Frontal cortex (tissue), 2 donors: ENCODE results near the gene HACD2.

DNA sequence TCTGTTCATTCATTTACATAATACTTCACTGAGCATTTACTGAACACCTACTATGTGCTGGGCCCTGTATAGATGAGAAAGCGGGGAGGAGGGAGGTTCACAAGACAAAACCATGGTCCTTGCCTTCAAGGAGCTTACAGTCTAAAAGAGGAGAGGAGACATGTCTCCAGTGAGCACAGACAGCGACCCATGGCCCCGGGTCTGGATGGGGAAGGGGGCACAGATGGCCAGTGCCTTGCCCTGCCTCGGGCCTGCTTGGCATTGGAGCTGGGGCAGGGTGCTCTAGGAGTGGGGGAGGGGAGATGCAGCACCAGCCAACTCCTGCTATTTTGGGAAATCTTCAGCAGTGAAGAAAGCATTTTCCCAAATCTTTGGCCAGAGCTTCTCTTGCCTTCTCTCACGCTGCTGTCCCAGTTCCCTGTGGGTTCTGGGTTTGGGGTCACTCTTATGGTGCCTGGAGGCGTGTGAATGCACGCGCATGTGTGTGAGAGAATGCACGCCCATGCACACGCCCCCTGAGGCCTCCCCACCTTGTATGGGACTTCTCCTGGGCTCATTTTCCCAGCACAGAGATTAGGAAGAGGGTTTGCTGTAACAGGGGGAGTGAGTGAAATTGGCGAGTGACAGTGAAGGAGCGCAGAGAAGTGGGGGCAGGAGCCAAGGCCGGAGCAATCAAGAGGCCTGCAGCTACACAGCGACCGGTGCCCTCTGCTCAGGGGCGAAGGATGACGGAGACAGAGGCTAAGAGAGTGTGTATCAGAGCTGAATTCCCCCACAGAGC is 71.5 kb downstream of the SEMA5B start:
- RAMPAGE, long total RNA, result no peak

GRCh38 chr3:123025787-123027141 is 1.3 kb downstream of the SEMA5B start:
- RAMPAGE, long total RNA, result no peak

GRCh38 chr3:123084642-123085363 is 18.0 kb downstream of the PDIA5 start:
- RAMPAGE, long total RNA, result no peak

GRCh38 chr3:123151445-123151971 is 50.2 kb upstream of the SEC22A start:
- RAMPAGE, long total RNA, result no peak

DNA sequence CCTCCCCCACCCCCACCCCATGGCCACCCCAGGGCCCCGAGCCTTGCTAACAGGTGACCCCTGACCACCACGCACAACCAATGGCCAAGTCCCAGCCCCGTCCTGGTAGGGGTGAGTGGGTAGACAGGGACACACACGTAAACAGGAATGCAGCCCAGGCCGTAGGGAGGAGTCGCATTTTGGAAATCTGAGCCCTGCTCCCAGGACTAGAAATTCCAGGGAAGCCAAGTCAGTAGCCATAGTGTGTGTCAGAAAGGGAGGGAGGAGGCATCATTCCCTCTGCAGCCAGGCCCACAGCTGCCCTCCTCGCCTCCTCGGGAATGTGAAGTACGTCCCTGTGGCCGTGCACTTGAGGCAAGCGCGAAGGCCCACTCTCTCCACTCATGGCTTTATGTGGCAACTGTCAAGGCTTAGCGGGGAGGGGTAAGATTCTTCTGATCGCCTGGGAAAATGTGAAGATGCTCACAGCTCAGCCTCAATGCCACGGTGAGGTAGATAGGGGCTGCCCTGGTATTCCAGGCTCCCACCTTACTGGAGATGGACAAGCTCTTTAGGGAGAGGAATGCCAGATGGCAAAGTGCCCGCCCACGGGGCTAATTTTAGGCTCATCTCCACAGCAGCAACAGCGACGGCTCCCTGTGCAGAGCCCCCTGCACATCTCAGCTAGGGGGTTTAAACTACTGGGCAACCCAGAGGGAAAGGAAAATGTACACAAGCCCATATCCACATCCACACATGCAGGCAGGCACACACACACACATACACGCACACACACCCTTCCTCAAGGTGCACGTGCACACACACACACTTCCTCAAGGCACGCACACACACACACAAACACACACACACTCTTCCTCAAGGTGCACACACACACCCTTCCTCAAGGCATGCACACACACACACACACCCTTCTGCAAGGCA is 65.6 kb downstream of the ADCY5 start:
- RAMPAGE, long total RNA, result no peak

- RAMPAGE, long total RNA, result no peak
These were observed 60.8 kb downstream of the ADCY5 start for GRCh38 chr3:123388130-123388510.

DNA sequence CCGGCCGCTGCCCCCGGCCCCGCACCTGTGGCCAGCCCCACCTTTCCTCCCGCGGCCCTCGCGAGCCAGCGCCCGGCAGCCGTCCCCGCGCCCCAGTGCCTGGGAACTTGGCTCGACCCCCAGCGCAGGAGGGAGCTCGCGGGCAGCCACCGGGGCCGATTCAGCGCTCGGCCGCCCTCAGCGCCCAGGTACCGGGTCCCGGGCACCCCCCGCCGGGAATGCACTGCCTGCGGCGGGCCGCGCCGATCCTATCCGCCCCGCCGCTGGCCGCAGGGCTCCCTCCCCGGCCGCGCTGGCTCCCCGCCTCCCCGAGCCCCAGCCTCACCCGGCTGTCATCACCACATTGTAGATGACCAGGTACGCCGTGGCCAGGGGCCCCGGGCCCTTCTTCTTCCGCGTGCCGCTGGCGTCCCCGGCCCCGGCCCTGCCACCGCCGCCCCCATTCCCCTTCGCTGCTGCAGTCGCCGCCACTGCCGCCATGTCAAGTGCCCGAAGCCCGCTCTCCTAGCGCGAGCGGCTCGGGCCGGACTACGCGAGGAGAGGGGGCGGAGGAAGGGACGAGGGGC is at the start of gene HACD2:
Gene HACD2, minus strand, starts transcription at position 506 of the 566 bp plus-strand sequence.
- RAMPAGE, long total RNA, result no peak

- RAMPAGE, long total RNA, result no peak
These were observed 1.4 kb upstream of the HACD2 start for GRCh38 chr3:123586241-123586714.

- RAMPAGE, long total RNA, result no peak
These were observed 113.9 kb upstream of the HACD2 start for GRCh38 chr3:123698388-123699530.

DNA sequence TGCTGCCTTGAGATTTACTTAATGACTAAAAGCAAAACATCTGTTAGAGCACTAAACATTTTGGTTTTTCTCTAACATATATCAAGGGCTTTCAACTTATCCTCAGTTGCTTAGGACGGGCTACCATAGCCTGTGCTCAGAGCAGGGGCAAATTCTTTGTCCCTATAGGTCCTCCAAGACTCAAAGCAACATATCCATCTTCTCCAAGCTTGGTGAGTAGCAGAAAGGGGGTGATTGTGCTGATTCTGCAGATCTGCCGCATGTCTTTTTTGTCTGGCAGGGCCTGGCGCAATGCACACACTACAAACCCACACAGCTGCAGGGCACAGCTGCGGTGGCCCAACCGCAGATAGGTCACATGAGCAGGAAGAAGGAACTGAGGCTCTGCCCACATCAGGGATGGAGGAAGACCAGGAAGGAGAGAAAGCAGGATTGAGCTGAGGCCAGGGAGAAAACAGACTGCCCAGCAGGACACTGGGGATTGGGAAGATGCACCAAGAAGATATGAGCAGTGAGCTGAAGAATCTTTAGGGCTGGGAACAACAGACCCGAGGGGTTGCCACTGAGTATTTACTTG is 126.9 kb downstream of the MYLK start:
- RAMPAGE, long total RNA, result no peak

DNA sequence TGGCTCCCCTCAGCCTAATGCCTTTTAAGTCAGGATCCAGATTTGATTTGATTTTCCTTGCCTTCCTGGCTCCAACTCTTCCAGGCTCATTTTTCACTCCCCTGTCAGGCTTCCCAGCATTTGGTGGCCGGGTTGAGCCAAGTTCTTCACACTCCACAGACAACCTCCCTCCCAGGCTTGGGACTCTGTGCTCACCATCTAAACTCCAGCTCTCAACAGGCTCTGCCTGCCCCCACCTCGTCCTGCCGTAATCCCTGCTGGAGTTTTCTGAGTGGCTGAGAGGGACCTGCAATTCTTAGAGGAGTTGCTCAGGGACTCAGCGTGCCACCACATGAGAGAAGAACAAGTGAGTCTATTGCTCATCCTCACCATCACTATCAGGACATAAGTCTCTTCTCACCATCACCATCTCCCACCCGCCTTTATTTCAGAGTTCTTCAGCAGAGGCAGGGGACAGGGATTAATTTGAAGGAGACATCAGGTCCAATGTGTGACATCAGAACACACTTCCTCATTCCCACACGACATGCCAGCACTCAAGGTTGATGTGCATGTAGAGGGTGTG is 104.7 kb downstream of the MYLK start:
- RAMPAGE, long total RNA, result no peak

GRCh38 chr3:123976842-123977219 is 15.1 kb downstream of the ROPN1 start:
- RAMPAGE, long total RNA, result no peak

DNA sequence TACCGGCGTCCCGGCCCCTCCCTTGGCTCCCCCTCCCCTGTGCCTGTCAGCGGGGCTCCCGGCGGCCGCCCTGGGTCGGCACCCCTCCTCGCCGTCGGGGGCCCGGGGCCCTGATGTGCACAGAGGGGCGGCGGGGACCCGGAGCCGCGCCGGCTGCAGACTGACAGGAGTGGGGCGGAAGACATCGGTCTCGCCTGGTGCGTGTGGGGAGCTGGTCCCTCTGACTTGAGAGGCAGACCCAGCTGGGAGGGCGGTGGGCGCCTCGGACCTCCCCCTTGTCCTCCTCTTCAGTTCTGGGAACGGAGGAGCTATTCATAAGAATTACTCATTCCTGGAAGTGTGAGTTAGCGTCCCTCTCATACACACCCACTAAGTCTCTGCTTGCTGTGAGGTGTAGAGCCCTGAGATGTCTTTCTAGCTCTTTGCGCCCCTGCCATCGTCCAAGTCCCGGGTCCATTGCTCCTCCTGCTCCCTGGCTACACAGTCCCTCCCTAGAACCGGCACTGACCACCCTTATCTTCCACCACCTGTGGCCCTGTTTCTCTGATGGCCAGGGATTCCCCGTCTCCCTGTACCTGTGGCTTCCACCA is 1.1 kb downstream of the KALRN start:
- RAMPAGE, long total RNA, result no peak

GRCh38 chr3:124041339-124041914 is 8.3 kb downstream of the KALRN start:
- RAMPAGE, long total RNA, result no peak

DNA sequence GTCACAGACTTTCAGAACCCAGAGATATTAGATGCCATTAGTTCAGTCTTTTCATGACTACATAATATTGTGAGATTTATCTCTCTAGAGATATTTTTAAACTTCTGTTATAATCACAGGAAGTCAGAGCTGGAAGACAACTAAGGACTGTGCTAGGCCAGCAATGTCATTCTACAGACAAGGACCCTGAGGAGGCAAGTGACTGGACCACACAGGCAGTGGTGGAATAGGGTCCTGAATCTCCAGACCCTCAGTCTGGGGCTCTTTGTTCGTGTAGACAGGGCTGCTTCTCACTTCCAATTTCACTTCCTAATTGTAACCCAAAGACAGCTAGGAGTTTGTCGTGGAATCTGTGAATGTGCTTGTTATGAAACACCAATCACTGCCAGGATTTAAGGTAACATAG is 123.9 kb downstream of the KALRN start:
- RAMPAGE, long total RNA, result no peak

- RAMPAGE, long total RNA, result no peak
These were observed 215.4 kb downstream of the KALRN start for GRCh38 chr3:124248348-124249237.

GRCh38 chr3:124252798-124253176 is 219.6 kb downstream of the KALRN start:
- RAMPAGE, long total RNA, result no peak

- RAMPAGE, long total RNA, result no peak
These were observed 296.1 kb upstream of the UMPS start for GRCh38 chr3:124434164-124434573.

DNA sequence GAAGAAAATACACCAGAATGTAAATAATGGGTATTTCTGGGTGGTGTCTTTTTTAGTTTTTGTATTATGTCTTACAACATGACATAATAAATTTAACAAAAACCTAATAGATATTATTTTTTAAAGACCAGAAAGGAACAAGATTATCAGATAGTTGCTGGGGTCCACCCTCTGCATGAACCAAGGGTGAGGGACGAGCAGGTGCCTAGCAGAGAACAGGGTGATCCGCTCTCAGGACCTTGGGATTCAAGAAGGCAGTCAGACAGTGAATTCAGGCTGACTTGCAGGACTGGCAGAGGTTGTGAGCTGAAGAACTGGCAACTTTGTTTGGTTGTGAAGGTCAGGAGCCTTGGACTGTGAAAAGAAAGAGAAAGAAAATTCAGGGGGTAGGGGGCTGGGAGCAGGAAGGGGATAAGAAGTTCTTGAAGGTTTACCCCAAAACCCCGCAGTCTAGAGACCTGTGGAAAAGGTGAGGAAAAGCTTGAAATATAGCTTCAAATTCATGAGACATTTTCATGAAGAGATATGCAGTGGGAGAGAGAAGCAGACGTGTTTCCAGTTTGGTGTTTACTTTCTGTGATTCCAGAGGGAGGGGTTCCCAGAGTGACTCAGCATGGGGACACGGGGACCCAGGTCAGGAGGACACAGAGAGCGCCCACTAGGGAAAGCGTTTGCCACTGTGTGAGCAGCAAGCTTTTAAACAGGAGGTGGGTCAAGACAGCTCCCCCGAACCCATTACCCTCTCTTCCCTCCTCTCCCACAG is 217.3 kb upstream of the UMPS start:
- RAMPAGE, long total RNA, result no peak

GRCh38 chr3:124584372-124585589 is 145.5 kb upstream of the UMPS start:
- RAMPAGE, long total RNA, result no peak